ENCODE results near the gene ERCC6L2.

GRCh38 chr9:94994798-94995695 is 268.5 kb downstream of the AOPEP start:
- RRBS: no CpG with 5 or more reads among the region's 7 CpGs

GRCh38 chr9:95045744-95046316 is 271.7 kb downstream of the FANCC start:
- RRBS: no CpG with 5 or more reads among the region's 17 CpGs

- RRBS: no CpG with 5 or more reads among the region's 8 CpGs
Observed at GRCh38 chr9:95049812-95050640, 267.5 kb downstream of the FANCC start.

GRCh38 chr9:95077637-95078441 is 239.7 kb downstream of the FANCC start:
- RRBS: no CpG with 5 or more reads among the region's 21 CpGs

- RRBS: no CpG with 5 or more reads among the region's 30 CpGs
Observed at GRCh38 chr9:95081878-95082692, 235.4 kb downstream of the FANCC start.

DNA sequence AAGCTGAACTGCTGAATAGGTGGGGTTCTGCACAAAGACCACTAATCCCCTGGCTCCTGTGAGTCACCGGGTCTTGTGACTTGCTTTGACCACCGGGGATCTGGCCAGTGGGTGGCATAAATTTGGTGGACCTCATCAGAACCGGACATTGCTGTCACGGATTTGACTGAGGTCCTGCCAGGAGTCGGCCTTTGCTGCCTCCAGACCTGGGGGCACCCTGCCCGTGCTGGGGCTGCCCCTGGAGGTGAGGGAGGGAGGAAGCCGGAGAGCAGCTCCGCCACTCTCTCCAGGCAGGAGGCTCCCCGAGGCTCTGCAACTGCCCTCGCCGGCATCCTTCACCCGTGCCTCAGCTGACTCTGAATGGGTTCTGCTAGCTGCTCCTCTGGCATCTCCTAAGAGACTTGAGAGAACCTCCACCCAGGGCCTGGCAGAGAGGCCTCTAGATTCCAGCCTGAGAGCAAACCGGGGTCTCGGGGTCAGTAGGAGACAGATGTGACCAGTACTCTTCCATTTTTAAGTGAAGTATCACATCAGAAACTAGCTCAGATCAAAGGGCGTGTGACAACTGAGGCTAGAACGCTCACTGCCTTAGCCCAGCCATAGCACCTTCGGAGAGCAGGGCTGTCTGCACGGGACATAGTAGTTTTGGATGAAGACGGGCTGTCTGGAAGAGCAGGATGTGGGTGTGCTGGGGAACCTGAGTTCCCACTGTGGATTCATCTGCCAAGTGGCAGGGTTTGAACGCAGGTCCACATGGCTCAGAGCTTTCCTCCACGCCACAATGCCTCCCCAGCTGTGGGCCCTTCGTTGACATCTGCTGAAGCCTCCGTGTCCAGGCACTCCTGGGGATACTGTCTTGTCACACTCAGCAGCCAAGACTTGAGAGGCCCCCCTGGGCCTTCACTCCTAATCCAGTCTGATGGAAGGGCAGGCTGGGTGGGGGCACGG is 228.5 kb downstream of the FANCC start:
- RRBS: 2% methylated on average over 5 of the region's 24 CpGs

DNA sequence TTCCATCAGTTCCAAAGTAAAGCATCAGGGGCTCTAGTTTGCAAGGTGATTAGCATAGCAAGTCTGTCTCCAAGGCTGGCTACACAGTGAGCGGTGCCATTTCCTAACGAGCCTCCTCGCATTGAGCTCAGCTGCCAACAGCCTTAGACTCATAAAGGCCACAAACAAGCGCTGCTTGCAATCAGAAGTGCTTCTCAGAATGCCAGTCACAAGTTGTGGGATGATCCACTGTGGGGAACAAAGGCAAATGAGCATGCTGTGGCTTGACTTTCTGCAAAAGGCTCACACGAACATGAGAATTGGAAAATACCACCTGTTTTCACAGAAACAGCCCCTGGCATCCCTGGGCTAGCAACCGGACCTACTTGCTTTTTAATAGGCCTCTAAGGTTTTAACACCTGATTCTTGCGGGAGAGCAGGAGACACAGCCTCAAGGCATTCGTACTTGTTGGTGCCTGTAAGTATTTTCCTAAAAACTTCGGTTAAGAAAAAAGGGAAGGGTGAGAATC is 215.5 kb downstream of the FANCC start:
- RRBS: no CpG with 5 or more reads among the region's 9 CpGs

GRCh38 chr9:95103815-95104515 is 213.5 kb downstream of the FANCC start:
- RRBS: no CpG with 5 or more reads among the region's 22 CpGs

GRCh38 chr9:95434143-95434635 is 74.9 kb downstream of the PTCH1 start:
- RRBS: no CpG with 5 or more reads among the region's 15 CpGs

DNA sequence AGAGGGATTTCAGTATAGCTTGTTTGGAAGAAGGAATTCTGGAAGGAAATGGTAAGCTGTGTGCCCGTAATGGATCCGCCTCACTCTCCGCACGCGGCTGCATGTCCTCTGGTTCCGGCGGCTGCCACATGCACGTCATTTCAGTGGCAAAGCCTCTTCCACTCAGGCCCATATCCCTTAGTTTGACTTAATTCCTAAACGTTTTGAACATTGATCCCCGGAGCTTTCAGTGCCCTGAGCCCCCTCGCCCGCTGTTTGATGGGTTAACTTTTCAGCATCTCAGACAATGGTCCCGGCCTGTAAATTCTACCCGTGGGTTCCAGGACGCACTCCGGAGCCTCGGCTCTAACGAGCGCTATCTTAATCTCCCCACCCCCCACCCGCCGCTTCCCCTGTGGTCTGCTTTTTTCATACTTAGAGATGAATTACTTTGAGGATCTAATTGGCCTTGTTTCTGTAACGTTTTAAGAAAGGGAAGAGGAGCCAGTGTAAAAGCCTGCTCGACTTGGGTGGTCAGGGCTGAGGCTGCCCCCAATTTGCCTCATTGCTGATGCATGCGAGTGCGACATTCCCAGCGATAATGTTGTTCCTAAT is 3.0 kb upstream of the PTCH1 start:
- RRBS: 4% methylated on average over 11 of the region's 26 CpGs

DNA sequence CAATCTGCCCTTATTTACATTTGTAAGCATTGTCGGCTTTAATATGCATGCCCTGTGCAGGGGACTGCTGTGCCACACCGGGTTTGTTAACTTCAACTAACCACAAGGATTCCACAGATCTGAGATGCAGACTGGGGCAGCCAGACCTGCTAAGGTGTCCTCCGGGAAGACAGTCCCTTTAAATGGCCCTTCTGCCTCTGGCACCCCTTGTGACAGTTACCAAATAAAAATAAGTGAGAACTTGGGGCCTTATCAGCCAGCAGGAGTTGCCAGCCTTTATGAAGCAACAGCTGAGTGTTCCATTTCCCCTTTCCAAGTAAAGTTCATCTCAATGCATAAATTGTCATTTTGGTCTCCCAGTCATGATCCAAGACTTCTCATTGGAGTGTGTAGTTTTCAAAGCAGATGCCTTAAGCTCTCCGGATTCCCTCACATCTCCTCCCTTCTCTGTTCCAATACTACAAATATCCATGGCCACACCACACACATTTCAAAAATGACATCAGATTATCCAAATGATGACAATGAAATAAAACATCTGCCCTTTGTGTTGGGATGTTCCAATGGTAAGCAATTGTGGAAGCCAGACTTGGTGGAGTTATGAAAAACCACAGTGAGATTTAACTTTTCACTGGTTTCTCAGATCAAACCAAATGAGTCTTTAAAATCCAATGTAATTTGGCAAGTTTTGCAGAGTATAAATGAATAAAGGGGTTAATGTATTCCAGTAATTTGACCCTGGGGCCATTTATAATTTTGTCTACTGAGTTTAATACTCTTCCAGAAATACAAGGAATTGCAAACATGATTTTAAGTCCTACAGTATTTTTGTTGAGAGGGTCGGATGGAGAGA is 3.8 kb upstream of the PTCH1 start:
- RRBS: 25% methylated on average over 2 of the region's 5 CpGs

DNA sequence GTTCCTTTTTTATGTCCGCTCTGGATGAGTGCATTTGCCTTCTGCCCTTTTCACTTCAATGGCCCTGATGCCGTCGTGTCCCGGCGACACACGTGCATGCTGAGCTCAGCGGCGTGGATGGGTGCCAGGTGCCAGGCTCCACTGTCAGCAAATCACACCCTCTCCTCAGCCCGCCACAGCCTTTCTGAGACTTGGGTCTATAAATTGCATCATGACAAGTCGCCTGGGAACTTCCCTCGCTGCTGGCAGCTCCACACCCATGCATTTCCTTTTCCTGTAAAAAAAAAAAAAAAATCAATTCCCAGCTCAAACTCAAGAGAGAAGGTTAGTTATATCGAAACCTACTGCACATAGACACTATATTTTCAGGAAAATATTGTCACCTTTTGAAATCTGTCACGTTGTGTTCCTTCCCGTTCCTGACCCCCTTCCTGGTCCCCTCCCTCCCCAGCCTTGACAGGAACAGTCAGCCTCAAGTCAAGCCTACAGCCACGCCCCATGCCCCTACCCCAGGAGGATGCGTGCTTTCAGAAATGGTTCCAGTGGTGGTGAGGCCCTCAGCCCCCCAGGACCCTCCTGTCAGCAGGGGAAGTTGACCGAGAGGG is 117.9 kb upstream of the PTCH1 start:
- RRBS: 52% methylated on average over 4 of the region's 17 CpGs

DNA sequence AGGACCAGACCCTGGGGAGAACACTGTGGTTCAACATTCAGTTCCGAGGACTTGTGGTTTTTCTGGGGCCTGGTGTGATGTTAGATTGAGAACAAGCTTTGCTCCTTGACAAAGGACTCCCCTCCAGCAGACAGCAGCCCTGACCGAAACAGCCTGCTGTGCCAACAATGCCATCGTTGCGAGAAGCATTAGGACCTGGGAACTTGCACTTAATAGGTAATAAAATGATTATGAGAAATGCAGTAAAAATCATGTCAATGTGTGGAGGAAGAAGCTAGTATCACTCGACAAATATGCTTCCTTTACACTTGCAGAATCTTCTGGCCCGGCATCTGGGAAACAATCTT is 164.5 kb upstream of the ERCC6L2 start:
- RRBS: no CpG with 5 or more reads among the region's 6 CpGs

DNA sequence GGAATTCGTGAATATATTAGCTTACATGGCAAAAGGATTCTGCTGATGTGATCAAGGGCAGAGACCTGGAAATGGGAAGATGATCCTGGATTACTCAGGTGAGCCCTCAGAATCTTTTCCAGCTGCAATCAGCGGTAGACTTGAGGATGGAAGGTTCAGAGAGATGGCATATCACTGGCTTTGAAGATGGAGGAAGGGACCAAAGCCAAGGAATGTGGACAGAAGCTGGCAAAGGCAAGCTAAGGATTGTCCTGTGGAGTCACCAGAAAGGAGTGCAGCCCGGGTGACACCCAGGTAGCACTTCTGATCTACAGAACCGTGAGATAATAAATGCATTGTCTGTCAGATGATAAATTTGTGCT is 1.0 kb upstream of the ERCC6L2 start:
- RRBS: no CpG with 5 or more reads among the region's 4 CpGs

DNA sequence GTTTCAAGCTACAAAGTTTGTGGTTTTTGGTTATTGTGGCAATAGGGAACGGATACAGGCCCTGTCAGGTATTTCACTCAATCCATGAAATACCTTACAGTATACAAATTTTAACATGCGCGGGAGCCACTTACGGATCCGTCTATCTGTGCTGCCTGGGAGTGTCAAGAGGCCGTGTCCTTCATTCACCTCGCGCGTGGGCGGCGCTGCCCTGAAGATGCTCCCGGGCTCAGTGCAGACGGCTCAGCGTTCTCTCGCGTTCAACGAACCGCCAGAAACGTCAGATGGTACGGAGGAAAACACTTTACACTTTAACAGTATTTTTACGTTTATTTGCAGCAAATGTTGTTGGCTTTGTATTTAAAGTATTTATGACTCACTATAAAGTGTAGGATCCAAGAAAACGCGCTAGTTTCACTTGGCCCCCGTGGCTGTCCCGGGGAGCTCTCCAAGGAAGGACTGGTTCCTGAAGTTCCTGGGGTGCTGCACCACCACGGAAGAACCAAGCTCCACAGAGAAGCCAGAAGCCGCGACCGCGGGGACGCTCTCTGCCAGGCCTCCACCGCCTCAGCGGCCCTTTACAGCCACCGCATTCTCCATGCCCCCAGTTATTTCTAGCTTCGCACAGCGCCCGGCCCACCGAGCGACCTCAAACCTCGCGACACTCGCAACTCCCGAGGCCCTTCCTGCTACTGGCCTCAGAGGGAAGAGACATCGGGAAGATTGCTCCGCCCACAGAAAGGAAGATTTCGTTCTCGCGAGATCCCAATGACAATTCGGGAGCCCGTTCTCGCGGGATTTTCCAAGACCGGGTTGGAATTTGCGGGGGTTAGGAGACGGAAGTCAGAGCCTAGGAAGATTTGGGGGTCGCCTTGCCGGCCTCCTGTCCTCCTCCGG is at the start of gene ERCC6L2:
Gene ERCC6L2 (plus strand): TSS at position 846 of the 897 bp plus-strand sequence.
- RRBS: under 1% methylated on average over 6 of the region's 58 CpGs

- RRBS: no CpG with 5 or more reads among the region's 7 CpGs
Observed at GRCh38 chr9:96007040-96008096, 131.9 kb downstream of the ERCC6L2 start.

- RRBS: no CpG with 5 or more reads among the region's 6 CpGs
Observed at GRCh38 chr9:96009162-96009704, 133.7 kb downstream of the ERCC6L2 start.

GRCh38 chr9:96021064-96021994 is 145.8 kb downstream of the ERCC6L2 start:
- RRBS: 1% methylated on average over 56 of the region's 101 CpGs

- RRBS: no CpG with 5 or more reads among the region's 4 CpGs
Observed at GRCh38 chr9:96502588-96502973, 52.6 kb downstream of the HABP4 start.

GRCh38 chr9:96556962-96557631 is 62.5 kb downstream of the CDC14B start:
- RRBS: no CpG with 5 or more reads among the region's 13 CpGs